ENCODE measurements around a stretch of chr6.

DNA sequence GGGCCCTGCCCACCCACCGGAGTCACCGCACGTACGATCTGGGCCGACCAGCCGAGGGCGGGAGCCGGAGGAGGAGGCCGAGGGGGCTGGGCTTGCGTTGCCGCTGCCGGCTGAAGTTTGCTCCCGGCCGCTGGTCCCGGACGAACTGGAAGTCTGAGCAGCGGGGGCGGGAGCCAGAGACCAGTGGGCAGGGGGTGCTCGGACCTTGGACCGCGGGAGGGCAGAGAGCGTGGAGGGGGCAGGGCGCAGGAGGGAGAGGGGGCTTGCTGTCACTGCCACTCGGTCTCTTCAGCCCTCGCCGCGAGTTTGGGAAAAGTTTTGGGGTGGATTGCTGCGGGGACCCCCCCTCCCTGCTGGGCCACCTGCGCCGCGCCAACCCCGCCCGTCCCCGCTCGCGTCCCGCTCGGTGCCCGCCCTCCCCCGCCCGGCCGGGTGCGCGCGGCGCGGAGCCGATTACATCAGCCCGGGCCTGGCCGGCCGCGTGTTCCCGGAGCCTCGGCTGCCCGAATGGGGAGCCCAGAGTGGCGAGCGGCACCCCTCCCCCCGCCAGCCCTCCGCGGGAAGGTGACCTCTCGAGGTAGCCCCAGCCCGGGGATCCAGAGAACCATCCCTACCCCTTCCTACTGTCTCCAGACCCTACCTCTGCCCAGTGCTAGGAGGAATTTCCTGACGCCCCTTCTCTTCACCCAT is 1.7 kb downstream of the VEGFA start:
- PRO-cap, 3 experiments = peak in 3 of 3 experiments; most common plus-strand start position 50 of the sequence (in 2); most common minus-strand start position 147 of the sequence (in 3)
- RRBS = 1% methylated on average over 19 of the region's 63 CpGs

GRCh38 chr6:43774613-43775321 is 4.8 kb downstream of the VEGFA start:
- PRO-cap, 3 experiments = no peak in any of the 3 experiments
- RRBS = no CpG with 5 or more reads among the region's 13 CpGs

DNA sequence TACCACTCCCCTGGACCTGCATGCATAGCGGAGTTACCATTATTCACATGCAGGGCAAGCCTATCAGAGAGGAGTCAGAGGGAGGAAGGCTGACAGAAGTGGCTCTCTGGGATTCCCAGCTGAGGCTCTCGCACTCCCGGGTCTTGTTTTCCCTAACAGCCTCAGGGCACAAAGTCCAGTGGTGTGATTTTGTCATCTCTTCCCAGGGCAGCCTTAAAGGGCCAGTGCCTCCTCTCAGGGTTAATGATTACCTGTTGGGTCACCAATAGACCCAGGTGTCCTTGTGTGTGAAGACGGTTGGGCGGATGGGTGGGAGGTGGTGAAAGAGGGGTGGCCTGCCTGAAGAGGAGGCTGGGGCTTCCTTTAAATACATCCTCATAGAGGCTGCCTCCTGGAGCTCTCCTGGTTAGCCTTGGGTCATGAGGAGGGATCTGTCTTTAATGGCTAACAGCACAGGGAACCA is 36.4 kb downstream of the VEGFA start:
- PRO-cap, 3 experiments = no peak in any of the 3 experiments
- RRBS = no CpG with 5 or more reads among the region's 5 CpGs

DNA sequence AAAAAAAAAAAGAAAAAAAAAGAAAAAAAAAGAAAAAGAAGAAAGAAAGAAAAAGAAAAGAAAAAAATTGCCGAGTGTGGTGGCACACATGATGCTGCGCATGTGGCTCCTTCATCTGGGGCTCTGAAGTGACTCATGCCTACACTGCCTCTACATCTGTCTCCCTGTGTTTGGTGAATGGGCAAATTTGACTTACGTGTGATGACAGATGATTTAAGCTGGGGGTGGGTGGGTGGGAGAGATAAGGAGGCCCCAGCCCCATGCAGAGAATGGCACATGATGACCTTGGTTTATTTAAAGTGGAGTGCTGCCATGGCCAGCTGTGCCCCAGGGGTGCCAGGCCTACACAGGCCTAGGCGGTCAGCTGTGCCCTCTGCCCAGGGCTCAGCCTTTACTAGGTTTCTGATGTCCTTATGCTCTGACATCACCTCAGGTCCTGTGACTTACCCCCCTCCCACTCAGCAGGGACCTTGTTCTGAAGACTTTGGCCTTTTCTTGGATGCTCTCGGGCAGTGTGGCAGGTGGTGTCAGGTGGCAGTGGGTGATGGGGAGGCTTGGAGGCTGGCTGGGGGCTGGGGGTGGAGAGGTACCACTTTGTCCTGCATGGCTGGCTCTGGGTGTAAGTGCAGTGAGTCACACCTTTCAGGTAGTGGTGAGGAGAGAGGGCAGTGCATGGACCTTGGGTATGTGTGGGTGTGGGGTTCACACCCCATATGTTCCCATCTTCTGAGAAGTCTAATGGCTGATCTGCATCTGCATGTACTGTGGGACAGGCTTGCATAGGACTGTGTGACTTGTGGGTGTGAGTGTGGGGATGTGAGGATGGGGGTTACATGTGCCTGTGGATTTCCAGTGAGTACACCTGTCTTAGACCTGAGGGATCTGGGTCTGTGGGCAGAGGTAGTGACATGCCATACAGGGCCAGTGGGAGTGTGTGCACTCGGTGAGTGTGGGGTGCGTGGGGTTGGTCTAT is 41.3 kb downstream of the VEGFA start:
- PRO-cap, 3 experiments = no peak in any of the 3 experiments
- RRBS = no CpG with 5 or more reads among the region's 7 CpGs

DNA sequence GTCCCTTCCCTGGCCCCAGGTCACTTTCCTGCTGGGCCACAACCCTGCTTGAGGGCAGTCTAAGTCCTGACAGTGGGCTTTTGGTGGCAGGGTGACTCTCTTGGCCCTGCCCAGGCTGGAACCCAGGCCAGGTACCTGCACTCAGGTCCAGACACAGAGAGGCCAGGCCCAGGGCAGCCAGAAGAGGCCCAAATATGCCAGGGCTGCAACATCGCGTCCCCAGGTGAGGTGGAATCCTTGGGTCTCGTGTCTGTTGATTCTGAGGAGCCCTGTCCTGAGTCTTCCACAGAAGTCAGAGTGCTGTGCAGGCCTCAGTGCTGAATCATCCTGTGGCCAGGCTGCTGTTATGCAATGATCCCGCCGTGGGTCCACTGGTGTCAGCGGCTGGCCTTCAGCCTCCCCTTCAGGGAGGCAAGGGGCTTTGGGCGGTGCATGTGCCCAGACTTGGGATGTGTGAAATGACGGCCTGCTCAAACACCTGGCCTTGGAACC is 68.6 kb downstream of the VEGFA start:
- PRO-cap, 3 experiments = no peak in any of the 3 experiments
- RRBS = no CpG with 5 or more reads among the region's 8 CpGs

DNA sequence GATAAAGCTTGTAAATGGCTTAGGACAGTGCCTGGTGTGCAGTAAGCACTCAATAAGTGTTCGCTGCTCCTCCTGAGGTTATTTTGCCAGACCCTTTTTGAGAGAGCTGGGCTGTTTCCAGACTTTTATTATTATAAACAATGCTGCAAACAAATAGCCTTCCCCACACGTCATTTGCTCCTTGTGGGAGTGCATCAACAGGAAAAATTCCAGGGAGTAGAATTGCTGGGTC is 70.7 kb downstream of the VEGFA start:
- PRO-cap, 3 experiments = no peak in any of the 3 experiments
- RRBS = no CpG with 5 or more reads among the region's 2 CpGs

DNA sequence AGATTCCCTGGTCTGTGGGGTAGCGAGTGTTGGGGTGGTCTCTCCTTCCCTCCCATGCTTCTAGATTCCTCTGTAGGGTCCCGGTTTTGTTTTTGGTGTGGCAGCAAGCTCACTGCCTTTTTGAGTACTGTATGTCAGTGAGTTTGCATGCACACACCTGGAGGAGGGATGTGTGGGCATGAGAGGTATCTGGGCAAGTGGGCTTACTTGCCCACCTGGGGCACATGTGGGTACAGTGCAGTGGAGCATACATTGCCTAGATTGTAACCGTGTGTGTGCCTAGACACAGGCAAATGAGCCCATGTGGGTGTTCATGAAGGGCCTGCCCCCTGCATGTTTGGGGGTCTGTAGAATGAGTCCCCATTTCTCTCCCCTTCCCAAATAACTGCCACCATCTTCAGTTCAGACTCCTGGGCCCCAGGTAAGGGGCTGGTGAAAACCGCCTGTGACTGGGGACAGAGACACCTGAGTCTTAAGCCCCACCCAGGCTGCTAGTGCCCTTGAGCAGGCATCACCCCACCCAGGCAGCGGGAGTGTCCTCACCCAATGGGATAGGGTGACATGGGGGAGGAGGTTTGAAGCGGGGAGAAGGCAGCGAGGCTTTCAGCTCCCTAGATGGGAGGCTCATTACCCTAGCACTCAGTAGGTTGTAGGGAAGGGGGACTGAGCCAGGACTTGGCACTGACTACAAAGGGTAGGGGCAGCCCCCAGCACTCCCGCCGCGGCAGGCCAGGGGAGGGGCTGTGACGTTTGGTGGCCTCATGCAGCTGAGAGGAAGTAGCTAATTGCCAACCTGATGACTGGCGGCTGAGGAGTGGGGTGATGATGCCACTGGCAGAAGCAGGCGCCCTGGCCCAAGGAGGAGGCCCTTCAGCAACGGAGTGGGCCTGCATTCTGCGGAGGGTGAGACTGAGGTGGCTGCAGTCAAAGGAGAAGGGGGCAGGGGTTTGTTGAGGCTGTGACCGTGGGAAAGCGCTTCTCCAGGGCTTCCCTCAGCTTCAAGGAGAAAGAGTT is 127.1 kb downstream of the MRPL14 start:
- PRO-cap, 3 experiments = no peak in any of the 3 experiments
- RRBS = no CpG with 5 or more reads among the region's 17 CpGs

GRCh38 chr6:44003826-44004590 is 123.2 kb downstream of the MRPL14 start:
- PRO-cap, 3 experiments = no peak in any of the 3 experiments
- RRBS = no CpG with 5 or more reads among the region's 15 CpGs

- PRO-cap, 3 experiments = no peak in any of the 3 experiments
- RRBS = no CpG with 5 or more reads among the region's 5 CpGs
Observed at GRCh38 chr6:44049314-44049914, 77.8 kb downstream of the MRPL14 start.

DNA sequence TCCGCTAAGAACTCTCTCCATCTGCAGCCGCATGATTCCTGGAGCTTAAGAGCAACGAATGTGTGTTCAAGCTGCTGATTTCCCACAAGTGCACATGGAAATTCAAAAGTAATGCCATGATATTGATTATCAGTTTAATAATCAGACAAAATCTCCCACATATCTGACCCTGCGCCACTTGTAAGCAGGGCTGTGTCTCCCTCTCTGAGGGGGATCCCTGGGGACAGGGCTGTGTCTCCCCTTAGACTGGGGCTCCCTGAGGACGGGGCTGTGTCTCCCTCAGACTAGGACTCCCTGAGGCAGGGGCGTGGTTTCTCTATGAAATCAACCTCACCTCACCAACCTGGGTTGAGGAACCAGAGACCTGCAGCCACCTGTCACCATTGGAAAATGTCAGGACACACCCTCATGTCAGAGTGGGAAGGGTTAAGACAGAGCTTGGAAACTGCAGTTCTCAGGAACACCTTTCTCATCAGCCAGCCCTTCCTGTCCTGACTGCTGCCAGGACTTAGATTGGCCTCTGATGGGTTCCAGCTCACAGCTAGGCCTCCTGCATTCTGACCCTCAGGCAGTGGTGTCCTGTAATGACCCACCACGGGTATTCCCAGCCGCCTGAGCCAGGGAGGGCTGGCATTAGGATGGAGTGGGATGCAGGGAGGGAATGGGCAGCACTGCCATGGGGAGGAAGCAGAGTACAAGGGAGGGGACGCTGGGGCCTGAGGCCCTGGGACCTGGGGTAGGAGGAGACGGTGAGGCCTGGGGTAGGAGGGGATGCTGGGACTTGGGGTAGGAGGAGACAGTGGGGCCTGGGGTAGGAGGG is 76.4 kb downstream of the MRPL14 start:
- PRO-cap, 3 experiments = no peak in any of the 3 experiments
- RRBS = no CpG with 5 or more reads among the region's 10 CpGs

- PRO-cap, 3 experiments = no peak in any of the 3 experiments
- RRBS = no CpG with 5 or more reads among the region's 6 CpGs
Observed at GRCh38 chr6:44086972-44087474, 40.2 kb downstream of the MRPL14 start.

GRCh38 chr6:44224052-44224708 is 785 bp downstream of the SLC29A1 start:
- PRO-cap, 3 experiments = no peak in any of the 3 experiments
- RRBS = no CpG with 5 or more reads among the region's 12 CpGs

GRCh38 chr6:44233545-44234384 is 10.4 kb downstream of the SLC29A1 start:
- PRO-cap, 3 experiments = no peak in any of the 3 experiments
- RRBS = no CpG with 5 or more reads among the region's 15 CpGs

DNA sequence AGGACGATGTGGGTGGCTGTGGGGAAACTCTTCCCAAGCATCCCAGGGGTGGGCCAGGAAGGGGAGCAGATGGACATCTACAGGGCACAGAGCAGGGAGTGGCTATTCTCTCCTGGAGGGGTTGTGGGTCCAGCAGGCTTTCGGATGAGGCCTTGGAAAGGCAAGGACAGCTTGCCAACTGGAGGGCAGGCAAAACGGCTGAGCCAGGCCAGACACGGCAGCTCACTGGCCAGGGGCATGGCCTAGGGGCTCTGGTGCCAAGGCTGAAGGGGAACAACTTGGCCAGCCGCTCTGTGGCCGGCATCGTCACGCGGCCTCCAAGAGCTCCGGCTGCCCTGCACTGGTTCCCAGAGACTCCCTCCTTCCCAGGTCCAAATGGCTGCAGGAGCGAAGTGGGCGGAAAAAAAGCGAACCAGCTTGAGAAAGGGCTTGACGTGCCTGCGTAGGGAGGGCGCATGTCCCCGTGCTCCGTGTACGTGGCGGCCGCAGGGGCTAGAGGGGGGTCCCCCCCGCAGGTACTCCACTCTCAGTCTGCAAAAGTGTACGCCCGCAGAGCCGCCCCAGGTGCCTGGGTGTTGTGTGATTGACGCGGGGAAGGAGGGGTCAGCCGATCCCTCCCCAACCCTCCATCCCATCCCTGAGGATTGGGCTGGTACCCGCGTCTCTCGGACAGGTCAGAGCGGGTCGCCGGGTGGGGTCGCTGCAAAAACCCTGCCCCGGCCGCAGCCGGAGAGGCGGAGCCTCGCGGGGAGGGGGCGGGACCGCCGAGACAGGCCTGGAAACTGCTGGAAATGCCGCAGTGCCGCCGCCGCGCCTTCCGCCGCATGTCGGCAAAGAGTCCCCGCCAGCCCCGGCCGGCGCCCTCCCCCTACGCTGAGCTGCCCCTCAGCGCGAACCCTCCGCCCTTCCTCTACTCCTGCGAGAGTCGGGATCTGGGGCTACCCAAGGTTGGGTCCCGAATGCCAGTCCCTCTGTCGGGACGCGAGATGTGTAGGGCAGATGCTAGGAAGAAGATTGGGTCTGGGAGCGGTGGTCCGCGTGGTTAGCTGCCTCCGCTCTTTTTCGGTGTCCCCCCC is 891 bp upstream of the HSP90AB1 start:
- PRO-cap, 3 experiments = peak in 2 of 3 experiments; most common plus-strand start position 913 of the sequence (in 1); most common minus-strand start position 528 of the sequence (in 1)
- RRBS = 0% methylated on average over 5 of the region's 71 CpGs

DNA sequence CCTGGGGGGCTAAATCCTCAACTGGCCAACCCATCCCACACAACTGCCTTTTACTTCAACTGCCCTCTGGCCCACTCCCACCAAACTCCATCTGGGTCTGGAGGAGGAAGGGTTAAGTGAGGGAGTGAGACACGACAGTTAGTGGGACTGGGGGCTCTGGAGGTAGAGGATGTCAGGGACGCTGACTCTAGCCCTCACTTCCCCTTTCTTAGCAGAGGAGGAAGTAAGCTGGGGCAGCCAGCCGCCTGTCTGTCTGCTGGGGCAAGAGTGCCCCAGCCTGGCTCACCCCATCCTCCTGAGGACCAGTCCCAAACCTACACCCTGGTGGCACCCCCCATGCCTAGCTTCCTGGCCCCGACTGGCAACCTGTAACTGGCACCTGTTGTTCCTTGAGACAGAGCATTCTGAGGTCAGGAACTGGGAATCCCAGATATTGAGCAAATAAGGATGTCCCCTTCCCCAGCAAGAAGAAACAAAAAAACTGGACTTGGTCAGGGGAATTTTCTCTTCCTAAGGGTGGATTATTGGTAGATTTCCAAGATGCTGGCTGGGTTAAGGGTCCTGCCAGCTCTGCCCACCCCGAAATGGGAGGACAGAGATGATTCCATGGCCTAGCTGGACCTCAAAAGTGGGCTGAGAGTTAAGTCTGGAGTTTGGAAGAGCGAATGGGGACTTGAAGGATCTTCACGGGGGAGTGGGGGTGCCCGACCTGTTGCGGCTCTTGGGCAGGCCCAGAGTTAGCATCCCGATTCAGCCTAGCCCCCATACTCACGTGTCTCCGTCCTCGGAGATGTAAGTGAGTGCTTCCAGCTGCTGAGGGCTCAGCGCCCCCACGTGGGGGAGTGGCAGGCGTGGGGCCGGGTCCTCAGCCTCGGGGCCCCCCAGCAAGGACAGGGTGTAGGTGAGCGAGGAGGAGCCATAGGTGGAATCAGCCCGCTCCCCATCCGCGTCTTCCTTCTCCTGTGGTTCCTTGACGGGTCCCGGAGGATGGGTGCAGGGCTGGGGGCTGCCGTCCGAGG is 832 bp downstream of the NFKBIE start:
- PRO-cap, 3 experiments = no peak in any of the 3 experiments
- RRBS = under 1% methylated on average over 7 of the region's 26 CpGs

- PRO-cap, 3 experiments = no peak in any of the 3 experiments
- RRBS = no CpG with 5 or more reads among the region's 8 CpGs
Observed at GRCh38 chr6:44289719-44290415, 7.6 kb downstream of the TCTE1 start.

- PRO-cap, 3 experiments = no peak in any of the 3 experiments
- RRBS = no CpG with 5 or more reads among the region's 1 CpG
Observed at GRCh38 chr6:44396275-44396474, 8.7 kb downstream of the CDC5L start.

DNA sequence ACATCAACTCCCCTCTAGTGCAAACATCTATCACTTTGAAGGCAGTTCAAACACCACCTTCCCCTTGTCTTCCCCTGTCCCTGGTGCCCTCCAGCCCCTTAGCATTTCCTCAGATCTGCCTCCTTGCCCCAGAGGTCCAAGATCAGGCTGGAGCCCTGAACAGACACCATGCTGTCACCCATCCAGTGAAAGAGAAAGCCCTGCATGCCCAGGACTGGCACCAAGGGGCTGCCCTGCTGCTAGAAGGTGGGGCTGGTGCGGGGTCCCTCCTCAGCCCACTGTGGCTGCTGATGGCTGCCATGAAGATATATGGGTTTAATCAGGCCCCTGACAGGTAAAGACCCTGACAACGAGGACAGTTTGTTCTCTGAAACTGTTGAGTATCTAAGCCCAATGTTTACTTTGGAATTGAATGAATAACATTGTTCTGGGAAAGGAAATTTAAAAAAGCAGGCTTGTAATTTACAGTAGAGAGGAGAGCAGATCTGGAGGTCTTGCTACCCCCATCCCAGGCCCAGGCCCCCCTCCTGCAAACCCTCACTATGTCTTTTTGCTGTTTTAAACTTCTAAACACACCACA is 171.2 kb downstream of the CDC5L start:
- PRO-cap, 3 experiments = no peak in any of the 3 experiments
- RRBS = no CpG with 5 or more reads among the region's 2 CpGs

DNA sequence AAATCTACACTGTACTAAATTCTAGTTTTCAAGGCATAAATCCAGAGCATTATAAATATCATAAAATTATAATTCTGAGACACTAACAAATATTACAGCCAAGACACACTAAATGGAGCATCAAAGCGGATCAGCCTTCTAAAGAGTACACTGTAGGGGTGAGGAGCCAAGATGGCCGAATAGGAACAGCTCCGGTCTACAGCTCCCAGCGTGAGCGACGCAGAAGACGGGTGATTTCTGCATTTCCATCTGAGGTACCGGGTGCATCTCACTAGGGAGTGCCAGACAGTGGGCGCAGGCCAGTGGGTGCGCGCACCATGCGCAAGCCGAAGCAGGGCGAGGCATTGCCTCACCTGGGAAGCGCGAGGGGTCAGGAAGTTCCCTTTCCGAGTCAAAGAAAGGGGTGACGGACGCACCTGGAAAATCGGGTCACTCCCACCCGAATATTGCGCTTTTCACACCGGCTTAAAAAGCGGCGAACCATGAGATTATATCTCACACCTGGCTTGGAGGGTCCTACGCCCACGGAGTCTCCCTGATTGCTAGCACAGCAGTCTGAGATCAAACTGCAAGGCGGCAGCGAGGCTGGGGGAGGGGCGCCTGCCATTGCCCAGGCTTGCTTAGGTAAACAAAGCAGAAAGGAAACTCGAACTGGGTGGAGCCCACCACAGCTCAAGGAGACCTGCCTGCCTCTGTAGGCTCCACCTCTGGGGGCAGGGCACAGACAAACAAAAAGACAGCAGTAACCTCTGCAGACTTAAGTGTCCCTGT is 265.7 kb upstream of the RUNX2 start:
- PRO-cap, 3 experiments = no peak in any of the 3 experiments
- RRBS = no CpG with 5 or more reads among the region's 31 CpGs

GRCh38 chr6:45376739-45377160 is 984 bp downstream of the SUPT3H start:
- PRO-cap, 3 experiments = no peak in any of the 3 experiments
- RRBS = no CpG with 5 or more reads among the region's 7 CpGs

Measured in breast (tissue), 4 donors.